ENCODE measurements around a stretch of chr5.

DNA sequence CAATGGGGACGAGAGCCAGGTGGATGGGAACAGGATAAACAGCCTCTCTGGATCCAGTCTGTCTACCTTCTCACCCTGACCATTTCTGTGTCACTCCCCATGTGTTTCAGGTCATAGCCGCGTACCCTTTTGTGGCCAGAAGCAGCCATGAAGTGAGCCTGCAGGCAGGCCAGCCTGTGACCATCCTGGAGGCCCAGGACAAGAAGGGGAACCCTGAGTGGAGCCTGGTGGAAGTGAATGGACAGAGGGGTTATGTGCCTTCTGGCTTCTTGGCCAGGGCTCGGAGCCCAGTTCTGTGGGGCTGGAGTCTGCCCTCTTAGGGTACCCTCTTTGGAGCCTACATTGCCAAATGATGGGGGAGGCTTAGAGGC lies 50.6 kb downstream of the ARHGEF37 start:
- PRO-cap = no peak

DNA sequence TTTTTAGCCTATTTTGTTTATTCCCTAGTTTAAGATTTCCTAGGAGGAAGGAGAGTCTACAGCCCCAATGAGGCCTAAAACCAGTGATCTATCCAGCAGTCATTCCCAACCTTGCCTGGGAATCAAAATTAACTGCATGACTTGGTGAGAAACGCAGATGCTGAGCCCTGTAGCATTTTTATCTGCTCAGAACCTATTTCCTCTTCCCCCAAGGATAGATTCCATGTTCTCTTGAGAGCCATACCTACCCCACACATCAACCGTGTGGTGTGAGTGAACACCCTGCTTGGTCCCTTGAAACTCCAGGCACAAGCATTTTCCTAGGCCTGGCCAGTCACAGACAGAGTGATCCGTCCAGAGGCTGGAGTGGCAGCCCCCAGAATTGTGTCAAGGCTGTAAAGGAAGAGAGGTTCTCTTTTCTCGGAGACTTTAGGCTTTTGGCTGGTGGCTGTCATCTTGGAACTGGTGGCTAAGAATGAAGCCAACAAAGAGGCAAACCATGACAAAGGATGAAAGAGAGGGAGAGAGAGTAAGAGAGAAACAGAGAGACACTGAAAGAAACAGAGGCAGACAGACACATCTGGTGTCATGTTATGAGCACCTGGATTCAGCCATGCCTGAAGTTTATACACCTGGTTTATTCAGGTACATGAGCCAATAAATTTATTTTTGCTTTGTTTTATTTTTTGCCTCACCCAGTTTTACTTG lies 66.0 kb downstream of the ARHGEF37 start:
- PRO-cap = no peak

GRCh38 chr5:149702674-149702987 lies 27.5 kb upstream of the PPARGC1B start:
- PRO-cap = no peak

DNA sequence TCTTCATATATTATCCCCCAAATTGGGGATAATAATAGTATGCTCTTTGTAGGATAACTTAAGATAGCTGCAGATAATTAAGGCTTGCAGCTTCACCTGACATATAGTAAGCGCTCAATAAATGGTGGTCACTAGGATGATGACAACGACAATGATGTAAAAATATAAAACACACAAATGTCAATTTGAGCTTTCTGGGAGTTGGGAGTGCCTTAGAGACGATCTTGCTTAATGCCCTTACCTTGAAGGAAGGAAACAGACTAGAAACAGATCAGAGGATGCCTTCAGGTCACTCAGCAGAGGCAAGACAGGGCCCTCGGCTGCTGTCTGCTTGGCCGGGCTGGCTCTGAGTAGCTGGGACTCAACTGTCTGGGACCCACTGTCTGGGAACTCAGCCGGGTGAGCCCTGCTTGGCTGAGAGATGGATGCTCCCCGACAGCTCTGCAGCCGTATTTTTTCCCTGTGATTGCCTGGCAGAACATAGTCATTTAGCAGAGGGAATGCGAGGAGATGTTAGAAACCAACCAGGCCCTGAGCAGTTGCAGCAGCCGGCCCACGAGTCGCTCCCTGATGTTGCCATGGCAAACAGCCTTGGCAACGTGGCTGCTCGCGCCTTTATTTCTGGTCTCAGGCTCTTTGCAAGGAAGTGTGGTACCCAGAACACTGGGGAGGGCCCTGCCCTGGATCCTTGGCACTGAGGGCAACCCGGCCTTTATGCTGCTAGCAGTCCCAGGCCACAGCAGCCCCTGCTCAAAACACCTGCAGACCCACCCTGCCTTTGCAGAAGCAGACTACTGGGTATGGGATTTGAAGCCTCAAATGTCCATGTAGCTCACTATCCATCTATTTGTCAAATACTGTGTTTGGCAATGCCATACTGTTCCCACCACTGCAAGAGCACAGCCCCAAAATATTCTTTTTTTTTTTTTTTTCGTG lies 10.9 kb downstream of the PPARGC1B start:
- PRO-cap = no peak

- PRO-cap = no peak
These were observed 104.9 kb downstream of the PPARGC1B start for GRCh38 chr5:149834865-149835630.

DNA sequence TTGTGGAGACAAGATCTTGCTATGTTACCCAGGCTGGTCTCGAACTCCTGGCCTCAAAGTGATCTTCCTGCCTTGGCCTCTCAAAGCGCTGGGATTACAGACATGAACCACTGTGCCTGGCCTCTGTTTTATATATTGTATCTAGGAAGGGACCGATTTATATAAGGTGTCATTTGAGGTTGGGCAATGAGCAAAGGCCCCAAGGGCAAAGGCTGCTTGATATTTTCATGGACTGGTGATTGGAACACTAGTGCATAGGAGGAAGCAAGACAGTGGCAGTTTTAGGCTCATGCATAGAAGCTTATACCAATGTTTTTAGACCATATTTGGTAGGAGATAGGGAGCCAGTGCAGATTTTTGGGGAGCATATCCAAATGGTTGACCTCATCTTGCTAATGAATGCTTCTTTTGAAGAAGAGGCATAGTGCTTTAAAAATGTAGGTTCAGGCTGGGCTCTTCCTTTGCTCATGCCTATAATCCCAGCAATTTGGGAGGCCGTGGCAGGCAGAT lies 3.3 kb downstream of the SLC26A2 start:
- PRO-cap = no peak

- PRO-cap = no peak
These were observed 20.3 kb upstream of the CSF1R start for GRCh38 chr5:150106563-150107140.

DNA sequence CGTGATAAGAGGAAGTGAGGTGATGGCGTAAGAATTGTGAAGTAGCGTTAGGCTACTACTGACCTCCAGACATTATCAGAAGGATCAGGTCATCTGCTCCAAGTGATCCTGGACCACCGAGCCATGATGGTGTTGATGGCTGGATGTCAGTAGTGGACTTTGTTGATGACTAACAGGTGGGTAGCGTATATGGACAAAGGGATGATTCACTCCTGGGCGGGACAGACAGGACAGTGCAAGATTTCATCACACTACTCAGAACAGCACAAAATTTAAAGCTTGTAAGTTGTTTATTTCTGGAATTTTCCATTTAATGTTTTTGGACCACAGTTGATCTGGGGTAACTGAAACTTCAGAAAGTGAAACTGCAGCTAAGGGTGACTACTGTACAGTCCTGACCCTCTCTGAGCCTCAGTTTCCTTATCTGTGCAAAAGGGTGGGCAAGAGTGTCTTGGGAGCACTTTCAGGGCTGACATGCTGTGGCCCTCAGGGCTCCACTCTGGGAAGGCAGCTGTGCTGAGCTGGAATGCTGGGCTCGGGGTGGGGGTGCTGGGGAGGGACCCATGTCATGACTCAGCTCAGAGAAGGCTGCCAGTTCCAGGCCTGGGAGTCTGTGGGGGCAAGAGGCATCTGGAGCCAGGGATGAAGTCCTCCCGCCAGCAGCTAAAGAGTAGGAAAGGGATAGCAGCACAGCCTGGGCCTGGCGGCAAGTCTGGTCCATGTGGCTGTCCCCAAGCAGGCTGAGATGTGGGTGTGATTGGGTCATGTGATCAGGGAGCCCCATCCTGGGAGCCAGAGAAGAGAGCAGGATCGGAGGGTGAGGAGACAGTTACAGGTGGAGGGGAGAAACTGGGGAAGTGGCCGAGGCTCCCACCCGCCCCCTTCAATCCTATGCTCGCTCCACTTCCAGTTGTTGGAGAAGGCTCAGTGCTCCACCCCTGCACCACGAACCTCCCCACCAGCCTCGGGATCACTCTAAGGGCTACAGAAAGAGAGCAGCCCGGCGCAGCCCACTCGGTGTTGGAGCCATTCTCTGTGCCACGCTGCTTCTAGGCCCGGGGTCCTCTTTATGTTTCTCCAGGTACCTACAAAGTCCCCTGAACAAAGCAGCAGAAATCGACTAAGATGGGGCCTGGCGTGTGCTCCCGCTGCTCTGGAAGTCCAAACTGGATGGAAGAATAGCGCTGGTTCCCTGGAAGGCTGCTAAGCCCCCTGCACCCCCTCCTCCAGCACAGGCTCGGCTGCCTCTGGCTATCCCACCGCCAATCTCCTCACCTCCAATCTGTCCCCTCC lies 12.3 kb downstream of the PDGFRB start:
- PRO-cap = no peak

- PRO-cap = no peak
These were observed 679 bp downstream of the CDX1 start for GRCh38 chr5:150167127-150167787.

GRCh38 chr5:150291428-150291839 lies 1.9 kb upstream of the CAMK2A start:
- PRO-cap = no peak

DNA sequence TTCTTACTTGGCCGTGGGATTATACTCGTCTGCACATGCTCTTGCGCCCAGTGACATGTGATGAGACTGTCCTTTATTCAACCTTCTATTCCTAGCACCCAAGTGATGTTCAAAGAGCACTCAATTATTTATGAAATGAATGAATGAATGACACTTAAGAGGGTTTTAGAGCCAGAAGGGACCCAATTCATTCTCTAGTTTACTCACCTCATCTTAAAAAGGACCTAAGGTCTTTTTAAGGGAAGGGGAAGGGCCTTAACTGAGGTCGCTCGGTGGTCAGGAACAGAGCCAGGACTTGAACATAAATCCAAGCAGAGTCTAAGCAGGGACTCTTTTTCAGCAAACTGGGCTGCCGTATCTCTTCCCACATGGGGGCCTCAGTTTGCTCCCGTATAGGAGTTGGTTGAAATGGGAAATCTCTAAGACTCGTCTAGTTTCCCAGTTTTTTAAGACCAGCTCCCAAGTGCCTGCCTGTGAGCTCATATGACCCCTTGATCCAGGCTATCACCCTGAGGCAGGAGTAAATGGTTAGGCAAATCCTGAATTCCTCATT lies 3.3 kb downstream of the ARSI start:
- PRO-cap = no peak

DNA sequence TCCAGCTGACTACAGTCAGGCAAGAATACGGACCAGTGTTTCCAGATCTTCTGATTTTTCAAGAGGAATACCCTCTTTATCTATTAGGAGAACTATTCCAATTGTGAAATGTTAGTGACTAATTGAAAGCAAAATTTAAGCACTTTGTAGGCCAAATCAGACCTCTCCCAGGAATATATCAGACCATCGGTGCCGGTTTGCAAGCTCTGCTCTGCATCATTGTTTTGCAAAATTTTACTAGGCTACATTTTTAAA lies 965 bp upstream of the ARSI start:
- PRO-cap = no peak

DNA sequence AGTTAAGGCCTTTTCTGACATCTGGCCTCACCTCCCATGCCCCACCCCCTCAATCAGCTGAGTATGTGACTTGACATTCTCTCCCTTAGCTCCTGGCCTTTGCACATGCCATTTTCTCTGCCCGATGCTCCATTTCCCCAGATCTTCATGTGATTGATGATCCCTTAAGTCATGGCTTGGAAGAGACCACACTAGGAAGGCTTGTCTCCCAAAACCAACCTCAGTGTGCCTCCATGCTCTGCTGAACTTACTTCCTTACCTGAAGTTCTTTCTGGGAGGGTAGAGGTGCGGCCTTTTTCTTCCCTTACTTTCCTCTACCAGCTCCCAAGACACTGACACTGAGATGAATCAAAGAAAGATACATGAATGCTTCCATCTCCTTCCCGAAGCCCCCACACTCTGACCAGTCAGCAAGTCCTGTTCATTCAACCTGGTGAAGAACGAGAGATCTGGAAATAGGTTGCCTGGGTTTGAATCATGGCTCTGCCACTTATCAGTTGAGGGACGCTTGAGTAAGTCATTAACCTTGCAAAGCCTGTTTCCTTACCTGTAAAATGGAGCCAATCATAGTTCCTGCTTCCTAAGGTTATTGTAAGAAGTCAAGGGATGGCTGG lies 17.4 kb upstream of the TCOF1 start:
- PRO-cap = no peak

DNA sequence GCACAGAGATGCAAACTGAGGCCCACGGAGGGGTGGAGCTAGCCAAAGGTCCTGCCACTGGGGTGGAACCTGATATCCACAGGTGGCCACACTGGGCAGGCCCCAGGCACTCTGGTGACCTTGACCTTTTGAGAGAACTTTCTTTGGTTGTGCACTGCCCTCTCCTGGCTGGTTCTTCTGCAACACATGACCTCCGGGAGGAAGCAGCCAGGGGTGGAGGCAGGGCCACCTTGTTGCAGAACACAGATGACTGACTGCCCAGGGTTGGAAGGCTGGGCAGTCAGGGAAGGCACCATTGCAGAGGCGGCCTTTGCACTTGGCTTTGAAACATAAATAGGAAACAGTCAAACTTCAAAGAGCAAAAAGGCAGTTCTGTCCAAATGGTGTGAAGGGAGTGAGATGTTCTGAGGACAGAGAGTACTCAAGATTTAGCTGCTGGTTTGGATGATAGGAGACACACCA lies 6.9 kb upstream of the TCOF1 start:
- PRO-cap = no peak

GRCh38 chr5:150373577-150373938 lies 16.1 kb downstream of the TCOF1 start:
- PRO-cap = no peak

GRCh38 chr5:150382409-150382834 lies 24.9 kb downstream of the TCOF1 start:
- PRO-cap = no peak

- PRO-cap = no peak
These were observed 26.1 kb downstream of the TCOF1 start for GRCh38 chr5:150383641-150383940.

DNA sequence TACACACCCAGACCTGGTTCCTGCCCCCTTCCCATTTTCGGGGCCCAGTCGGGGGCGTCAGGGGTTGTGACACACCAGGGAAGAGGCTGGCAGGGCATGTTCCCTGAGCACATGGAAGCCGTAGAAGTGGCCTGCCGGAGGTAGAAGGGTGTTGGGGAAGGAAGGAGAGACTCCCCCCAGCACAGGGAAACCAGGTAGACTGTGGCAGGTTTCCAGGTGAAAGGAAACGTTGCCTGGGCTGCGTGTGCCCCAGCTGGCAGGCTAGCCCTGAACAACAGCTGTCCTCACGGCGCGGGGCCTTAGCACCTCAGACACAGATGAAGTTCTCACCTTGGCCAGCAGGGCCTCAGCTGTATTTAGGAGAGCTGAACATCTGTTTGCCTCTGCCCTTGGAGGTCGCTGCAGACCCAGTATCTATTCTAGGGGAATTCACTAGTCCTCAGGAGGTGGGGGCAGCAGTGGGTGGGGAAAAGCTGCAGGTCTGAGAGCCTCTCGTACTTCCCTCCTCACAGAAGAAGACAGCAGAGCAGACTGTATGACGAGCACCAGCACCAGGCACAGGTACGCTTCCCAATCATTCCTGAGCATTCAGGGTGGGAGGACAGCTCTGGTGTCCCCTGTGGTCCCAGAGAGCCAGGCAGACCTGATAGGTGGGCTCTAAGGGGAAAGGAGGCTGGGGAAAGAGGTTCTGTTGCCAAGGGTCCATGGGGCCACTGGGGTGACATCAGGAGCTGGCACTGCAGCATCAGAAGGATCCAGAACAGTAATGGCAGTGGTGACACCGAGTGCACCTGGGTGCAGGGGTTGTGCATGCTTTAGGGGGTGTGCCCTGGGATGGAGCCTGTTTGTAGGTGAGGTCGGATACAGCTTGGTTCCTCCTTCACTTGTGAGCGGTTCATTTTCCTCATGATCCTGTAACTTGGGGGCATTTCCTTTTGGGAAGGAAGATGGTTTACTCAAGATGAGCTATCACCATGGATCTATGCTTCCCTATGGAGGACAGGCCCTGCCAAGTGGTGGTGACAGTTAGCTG lies 13.9 kb downstream of the CD74 start:
- PRO-cap = no peak

- PRO-cap = bidirectional peak, plus-strand start at chr5:150411539, minus-strand start at chr5:150411478
These were observed 1.3 kb downstream of the CD74 start for GRCh38 chr5:150411136-150412042.

DNA sequence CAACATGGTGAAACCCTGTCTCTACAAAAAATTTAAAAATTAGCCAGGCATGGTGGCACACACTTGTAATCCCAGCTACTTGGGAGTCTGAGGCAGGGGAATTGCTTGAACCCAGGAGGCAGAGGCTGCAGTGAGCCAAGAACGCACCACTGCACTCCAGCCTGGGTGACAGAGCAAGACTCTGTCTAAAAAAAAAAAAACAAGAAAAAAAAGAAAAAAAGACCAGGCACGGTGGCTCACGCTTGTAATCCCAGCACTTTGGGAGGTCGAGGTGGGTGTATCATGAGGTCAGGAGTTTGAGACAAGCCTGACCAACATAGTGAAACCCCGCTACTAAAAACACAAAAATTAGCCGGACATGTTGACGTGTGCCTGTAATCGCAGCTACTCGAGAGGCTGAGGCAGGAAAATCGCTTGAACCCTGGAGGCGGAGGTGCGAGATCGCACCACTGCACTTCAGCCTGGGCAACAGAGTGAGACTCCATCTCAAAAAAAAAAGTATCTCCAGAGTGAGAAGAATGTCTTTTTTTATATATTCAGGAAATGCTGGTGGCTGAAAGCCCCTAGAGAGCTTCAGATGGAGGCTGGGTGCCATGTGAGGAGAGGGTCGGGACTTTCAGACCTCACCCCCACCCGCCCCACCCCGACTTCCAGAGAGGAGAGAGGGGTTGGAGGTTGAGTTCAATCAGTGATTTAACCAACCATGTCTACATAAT lies 1.6 kb upstream of the CD74 start:
- PRO-cap = no peak

All from aorta (tissue), 1 donor.